ENCODE measurements around the genes LMNB2, TLE6, TLE2 and NFIC.

DNA sequence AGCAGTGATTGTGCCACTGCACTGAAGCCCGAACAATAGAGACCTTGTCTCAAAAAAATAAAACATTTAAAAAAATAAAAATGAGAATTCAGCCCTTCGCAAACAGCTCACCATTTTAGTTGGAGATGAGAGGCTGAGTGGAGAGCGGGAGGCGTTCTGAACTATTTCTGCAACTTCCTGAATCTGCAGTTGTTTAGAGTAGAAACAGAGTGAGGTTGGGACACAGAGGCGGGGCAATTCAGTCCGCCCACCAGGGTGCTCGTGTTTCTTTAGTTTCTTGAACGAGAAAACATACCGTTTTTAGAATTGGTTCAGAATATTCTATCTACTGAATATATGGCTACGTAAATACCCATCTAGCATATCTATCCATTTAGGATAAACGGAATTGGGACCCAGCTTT, 33.1 kb downstream of the TIMM13 start:
- RRBS, result no CpG with 5 or more reads among the region's 11 CpGs

DNA sequence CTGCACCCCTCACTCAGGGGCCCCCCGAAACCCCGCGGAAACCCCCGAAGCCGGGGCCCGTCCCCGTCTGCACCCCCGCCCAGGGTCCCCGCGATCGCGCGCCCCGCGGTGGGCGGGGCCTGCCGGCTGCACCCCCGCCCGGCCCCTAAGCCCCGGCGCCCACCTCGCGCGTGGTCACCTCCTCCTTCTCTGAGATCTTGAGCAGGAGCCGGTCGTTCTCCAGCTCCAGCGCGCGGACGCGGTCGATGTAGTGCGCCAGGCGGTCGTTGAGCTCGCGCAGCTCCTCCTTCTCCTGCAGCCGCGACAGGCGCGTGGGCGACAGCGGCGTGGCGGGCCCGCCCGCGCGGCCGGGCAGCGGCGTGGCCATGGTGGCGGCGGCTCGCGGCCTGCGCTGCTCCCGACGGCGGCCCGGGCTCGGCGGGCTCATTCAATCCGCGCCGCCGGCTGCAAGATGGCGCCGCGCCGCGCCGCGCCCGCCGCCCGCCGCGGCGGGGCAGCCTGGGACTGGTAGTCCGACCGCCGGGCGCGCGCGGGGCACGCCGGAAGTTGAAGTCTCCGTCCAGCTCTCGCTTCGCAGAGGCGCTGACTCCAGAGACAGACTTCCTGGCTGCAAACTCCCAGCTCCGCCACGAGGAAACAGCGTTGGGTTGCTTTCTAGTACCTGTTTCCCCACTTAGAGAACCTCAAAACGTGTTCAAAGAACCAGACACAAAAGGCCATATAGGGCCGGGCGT, at the start of gene LMNB2:
TSS of gene LMNB2 (minus strand) at position 453 of the 734 bp plus-strand sequence.
- RRBS, result 4% methylated on average over 41 of the region's 99 CpGs

- RRBS, result 2% methylated on average over 24 of the region's 39 CpGs
Observed at GRCh38 chr19:2475713-2476077, 232 bp upstream of the GADD45B start.

DNA sequence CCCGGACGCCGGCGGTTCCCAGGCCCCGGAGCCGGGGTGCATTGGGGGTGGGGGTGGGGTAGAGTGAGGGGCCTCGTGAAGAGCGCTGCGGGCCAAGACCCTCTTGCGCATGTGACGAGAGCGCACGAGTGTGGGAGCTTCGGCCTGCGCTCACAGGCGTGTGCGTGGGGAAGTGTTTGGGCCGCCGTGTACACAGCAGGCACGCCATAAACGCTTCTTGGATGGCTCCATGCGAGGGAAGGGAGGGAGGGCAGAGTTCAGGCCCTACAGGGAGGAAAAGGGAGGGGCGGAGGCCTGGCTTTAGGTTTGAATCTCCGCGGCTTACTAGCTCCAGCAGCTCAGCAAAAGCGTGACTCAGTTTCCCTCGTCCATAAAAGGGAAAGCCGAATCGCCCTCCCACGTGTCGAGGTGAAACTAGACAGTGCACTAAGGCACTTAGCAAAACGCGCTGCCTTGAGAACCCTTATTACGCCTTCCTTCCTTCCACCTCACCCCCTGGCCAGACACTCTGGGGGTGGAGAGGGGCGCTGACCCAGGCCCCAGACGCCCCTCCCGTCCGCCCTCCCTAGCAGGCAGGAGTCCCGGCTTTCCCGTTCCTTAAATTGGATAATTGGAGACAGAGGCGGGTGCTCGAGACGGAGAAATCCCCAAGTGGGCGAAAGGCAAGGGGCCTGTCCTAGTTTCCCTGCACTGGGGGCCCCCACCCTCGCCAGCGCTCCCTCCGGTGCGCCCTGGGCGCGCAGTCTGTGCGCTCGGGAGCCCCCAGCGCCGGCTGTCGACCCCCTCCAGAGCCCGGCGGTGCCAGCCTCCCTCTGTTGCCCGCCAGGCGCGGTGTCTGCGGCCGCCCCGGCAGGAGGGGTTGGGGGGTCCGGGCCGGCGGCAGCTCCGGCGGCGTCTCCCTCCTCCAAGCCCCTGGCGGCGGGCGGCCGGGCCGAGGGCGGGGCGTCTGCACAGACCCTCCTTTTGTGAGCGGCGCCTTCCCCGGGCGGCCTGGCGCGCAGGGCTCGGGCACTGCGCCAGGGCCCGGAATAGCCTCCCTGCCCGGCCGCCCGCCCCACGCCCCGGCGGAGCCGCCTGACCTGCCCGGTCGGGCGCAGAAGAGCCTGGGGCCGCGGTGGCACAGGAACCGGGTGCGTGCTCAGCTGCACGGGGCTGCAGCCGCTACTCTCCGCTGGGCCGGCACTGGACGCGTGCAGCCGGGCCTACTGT, 12.8 kb downstream of the GADD45B start:
- RRBS, result 4% methylated on average over 46 of the region's 106 CpGs

DNA sequence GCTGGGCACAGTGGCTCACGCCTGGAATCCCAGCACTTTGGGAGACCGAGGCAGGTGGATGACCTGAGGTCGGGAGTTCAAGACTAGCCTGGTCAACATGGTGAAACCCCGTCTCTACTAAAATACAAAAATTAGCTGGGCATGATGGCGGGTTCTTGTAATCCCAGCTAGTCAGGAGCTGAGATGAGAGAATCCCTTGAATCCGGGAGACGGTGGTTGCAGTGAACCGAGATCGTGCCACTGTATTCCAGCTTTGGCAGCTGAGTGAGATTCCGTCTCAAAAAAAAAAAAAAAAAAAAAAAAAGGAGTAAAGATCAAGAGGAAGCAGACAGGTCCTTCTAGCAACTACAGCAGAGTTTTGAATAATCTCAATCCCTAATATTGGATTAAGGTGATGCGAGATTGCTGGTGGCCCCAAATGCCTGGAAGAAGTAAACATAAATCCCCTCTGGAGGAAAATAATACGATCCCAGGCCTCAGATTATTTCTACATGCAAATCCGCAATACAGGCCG, 55.2 kb downstream of the GADD45B start:
- RRBS, result no CpG with 5 or more reads among the region's 14 CpGs

GRCh38 chr19:2567472-2568164, 91.7 kb downstream of the GADD45B start:
- RRBS, result 96% methylated on average over 4 of the region's 23 CpGs

DNA sequence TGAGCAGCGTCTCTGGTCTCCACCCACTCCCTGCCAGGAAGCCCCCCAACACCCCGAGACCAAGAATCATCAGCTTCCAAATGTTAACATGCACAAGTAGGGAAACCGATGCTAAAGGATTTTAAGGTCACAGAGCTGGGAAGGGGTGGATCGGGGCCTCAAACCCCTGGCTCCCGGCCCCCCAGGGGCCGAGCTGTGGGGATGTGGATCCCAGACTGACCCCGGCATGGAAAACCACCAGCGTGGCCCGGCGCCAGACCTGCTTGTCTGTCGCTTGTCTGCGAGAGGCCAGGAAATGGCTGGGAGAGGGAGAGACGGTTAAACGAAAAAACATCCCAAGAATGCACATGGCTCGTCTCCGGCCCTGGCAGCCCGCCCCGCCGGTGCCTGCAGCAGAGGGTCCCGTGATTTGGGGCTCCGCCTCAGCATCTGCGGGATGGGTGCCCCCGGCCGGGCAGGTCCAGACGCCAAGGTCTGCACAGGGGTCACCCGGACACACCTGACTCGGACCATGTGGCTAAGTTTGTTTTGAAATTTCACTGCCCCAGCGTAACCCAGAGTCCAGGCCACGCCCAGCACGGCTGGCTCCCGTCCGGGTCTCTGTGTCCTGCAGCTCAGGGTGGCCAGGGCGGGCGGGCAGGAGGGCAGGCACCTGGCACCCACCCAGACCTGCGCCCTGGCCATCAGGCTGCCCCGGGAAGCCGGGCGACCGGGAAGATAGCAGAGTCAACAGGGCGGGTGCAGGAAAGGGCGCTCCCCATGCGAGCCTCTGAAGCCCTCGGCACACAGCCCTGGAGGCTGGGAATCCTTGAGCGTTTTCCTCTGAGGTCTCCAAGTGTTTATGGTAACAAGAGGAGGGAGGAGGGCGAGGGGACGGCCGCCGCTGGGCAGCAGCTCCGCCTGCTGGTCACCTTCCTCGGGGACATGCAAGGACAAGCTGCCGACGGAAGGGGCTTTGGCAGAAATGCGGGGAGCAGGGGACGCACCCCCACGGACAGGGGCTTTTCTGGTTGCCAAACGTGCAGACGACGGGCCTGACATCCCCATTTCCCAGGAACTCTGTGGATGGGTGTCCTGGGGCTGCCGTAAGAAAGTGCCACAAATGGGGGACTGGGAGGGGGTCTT, 103.2 kb downstream of the GADD45B start:
- RRBS, result 23% methylated on average over 21 of the region's 59 CpGs

GRCh38 chr19:2621617-2622068, 80.9 kb downstream of the GNG7 start:
- RRBS, result no CpG with 5 or more reads among the region's 12 CpGs

- RRBS, result no CpG with 5 or more reads among the region's 16 CpGs
Observed at GRCh38 chr19:2694984-2695594, 7.4 kb downstream of the GNG7 start.

DNA sequence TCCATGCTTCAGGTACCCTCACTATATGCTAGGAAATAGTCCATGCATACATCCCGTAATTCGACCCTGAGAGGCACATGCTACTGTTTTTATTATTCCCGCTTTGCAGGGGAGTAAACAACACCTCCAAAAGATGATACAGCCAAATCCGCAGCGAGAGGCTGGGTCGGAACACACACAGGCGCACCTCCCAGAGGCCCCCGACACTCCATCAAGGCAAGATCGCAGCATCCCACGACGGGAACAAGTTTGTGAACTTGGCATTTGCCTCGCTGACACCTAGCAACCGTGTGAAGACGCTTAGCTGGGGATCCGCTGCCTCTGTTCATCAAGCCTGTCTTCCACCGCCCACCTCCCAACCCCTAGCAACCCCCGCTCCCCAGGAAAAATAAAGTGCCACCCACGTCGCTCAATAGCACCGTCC, 1.9 kb downstream of the GNG7 start:
- RRBS, result no CpG with 5 or more reads among the region's 20 CpGs

- RRBS, result 98% methylated on average over 3 of the region's 23 CpGs
Observed at GRCh38 chr19:2762773-2763469, 20.2 kb downstream of the SGTA start.

GRCh38 chr19:2968906-2969564, 8.3 kb upstream of the TLE6 start:
- RRBS, result no CpG with 5 or more reads among the region's 10 CpGs

GRCh38 chr19:2976937-2977785, at the start of gene TLE6:
Gene TLE6 (plus strand): TSS chr19:2977564.
- RRBS, result 5% methylated on average over 18 of the region's 55 CpGs

- RRBS, result 4% methylated on average over 35 of the region's 84 CpGs
Observed at GRCh38 chr19:3028835-3029488, at the start of gene TLE2. Gene TLE2 (minus strand): TSS chr19:3029280.

DNA sequence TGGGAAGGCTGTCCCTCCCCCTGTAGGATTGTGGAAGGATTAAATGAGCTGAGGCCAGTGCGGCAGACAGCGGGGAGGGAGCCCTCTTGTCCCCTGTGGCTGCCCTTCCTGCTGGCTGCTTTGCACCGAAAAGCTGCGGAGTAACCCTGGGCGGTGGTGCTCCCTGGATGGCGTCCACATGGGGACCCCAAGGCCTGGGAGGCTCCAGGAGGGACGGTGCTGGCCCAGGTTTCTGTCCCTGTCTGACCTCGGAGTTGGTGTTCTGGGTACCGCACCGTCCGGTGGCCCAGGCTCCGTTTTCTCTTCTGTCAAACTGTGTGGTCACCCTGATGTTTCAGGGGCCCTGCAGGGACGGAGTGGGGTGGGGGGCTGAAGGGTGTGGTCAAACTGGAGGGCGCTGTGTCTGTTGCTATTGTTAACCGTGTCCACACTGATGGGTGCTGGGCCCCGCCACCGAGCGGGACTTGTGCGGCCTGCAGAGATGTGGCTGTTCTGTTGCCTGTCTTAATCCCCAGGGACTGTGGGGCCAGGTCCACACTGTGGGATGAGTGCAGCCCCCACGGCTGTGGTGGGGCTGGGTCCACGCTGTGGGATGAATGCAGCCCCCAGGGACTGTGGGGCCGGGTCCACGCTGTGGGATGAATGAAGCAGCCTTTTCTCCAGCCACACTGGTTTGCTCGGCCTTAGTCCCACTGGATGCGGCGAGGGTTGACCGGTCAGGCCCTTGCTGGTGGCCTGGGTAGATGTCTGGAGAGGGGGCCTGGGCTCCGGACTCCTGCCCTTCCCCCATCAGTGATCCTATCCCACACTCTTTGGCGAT, 6.8 kb downstream of the GNA11 start:
- RRBS, result 93% methylated on average over 5 of the region's 29 CpGs

- RRBS, result no CpG with 5 or more reads among the region's 45 CpGs
Observed at GRCh38 chr19:3120880-3121593, 14.8 kb upstream of the GNA15 start.

DNA sequence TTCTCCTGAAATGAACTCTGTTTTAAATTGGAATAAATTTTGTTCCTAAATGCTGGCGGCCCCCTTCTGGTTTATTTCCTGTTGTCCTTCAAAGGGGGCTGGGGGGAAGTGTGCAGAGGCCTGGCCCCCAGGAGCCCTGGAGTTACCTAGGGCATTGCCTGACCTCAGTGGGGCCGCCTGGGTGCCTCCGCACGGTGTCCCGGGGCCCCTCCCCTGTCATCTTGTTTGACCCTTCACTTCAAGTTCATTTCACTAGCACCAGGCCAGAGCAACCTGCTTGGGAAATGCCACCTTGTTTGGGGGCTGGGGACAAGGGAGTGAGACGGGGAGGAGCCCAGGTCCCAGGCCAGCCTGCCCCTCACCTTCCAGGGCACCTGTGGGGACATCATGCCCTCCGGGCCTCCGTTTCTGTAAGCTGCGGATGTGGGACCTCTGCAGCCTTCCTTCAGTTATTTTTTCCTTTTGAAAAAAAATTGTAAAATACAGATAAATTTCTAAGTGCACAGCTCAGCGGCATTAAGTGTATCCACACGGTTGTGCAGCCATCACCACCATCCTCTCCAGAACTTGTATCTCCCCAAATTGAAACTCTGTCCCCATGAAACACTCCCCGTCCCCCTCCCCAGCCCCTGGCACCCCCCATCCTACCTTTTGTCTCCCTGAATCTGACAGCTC, 11.7 kb upstream of the GNA15 start:
- RRBS, result no CpG with 5 or more reads among the region's 12 CpGs

DNA sequence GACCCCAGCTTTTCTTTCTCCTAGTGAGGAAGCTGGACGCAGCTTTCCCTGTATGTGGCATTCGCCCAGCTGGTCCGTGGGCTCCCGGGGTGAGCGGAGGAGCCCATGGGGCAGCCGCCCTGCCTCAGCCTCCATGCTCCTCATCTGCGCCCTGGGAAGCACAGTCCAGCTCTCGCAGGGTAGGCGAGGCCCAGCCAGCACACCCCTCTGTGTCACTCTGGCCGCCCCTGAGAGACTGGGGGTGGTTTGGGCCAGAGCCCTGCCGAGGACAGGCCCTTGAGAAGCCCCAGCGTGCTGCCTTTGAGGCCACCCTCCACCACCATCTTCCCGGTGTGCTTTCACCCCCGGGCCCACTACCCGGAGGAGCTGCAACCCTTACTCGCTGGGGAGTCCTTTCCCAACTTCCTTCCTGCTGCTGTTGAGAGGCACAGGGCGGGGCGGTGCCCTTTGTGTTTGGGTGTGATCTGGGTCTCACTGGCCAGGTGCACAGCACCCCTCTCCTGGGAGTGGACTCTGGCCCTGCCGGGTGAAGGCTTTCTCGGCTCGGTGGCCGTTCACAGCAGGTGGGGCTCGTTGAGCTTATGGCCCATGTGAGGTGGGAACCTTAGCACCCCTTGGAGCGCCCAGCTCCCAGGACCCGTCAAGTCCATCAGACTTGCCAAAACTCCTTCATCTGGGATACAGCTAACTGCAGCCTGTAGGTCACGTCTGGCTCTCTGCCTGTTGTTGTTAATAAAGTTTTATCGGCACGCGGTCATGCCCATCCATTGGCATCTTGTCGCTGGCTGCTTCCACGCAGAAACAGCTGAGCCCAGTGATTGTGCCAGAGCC, 3.1 kb downstream of the NCLN start:
- RRBS, result no CpG with 5 or more reads among the region's 31 CpGs

DNA sequence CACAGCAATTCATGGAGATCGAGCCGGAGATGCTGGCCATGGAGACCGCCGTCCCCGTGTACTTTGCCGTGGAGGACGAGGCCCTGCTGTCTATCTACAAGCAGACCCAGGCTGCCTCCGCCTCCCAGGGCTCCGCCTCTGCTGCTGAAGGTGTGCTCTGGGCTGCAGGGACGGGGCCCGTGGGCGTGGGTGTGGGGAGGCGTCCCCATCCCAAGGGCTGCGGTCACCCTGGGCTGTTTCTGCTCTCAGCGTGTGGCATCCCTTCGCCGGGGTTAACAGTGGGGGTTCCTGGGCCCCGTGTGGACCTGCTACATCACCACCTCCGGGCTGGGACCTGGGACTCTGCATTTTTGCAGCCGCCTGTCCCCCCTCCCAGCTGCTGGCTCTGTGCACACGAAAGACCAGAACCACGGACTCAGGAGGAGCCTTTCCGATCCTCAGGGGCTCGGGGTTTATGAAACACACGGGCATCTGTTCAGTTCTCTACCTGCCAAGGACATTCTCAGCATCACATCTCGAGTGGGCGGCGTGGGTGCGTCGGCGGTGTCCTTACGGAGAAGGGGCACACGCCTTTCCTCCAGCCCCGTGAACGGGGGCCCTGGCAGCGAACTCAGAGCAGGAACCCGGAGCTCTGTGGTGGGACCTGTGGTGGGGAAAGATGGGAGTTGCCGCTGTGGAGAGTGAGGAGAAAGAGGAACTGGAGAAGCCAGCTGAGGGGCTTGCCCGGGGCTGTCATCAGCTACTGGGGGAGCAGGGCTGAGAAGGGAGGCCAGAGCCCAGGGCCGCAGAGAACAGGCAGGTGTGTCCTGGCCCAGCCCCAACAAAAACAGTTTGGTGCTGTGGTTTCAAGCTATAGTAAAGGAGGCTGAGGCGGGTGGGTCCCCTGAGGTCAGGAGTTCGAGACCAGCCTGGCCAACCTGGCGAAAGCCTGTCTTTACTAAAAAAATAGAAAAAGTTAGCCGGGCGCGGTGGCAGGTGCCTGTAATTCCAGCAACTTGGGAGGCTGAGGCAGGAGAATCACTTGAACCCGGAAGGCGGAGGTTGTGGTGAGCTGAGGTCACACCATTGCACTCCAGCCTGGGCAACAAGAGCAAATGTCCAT, 7.9 kb downstream of the NCLN start:
- RRBS, result 77% methylated on average over 5 of the region's 48 CpGs

- RRBS, result 6% methylated on average over 23 of the region's 72 CpGs
Observed at GRCh38 chr19:3365912-3366834, at the start of gene NFIC. Gene NFIC (plus strand): TSS chr19:3366583.

Measured in GM06990 (cell line).